Zone of skin (tissue), 1 donor: ENCODE results near the genes CBARP and REEP6.

DNA sequence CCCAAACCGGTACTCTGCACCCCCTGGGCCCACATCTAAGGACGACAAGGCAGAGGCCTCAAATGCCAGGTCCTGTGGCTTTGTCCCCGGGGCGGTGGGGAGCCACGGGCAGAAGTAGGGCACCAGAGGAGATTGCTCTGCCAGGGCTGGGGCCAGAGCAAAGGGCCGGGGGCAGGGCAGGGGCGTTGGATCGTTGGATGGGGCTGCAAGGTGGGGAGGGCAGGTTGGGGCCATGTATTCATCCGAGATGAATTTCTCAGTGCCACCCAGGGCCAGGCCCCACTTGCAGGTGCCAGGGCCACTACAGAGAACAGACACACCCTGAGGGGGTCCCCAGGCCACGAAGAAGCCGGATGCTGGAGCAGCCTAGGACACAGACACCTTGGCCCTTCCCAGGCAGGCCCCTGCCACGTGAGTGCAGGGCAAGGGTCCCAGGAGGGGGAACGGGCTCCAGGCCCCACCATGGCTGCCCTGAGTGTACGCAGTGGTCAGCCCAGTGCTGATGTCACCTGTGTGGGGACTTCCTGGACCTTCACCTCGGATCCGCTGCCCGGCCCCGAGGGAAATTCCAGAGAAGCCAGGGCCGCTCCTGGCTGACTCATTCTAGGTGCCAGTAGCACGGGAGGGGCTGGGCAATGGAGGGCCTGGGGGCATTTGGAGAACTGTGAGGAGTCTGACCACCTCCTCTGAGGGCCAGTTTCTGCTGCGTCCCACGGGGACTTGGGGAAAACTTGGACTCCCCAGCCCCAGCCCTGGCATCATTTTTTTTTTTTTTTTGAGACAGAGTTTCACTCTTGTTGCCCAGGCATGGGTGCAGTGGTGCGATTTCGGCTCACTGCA lies 9.6 kb upstream of the SBNO2 start:
- RRBS, result 44% methylated on average over 5 of the region's 24 CpGs

DNA sequence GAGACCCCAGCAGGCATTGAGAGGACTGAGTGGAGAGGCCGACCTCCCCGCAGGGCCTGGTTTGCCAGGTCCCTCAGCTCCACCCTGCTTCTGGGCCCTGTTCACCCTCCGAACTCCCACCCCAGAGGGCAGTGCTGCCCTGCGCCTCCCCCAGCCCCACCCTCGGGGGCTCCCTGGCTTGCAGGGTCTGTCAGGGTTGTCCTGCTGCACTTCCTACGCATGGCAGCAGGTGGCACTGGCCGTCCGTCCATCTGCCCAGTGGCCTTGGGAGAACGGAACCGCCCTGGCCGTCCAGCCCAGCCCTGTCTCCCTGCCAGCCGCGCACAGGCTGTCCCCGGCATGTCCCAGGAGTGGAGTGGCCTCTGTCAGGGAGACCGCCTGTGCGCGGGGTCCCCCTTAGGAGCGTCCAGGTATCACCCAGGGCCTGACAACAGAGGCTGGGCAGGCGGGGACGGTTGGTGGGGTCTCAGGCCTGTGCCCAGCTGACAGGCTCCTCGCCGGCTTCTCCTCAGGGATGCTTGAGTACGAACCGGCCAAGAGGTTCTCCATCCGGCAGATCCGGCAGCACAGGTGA lies 15.9 kb downstream of the STK11 start:
- RRBS, result no CpG with 5 or more reads among the region's 26 CpGs

- RRBS, result 31% methylated on average over 5 of the region's 28 CpGs
These were observed 14.2 kb downstream of the CBARP start for GRCh38 chr19:1223582-1224089.

GRCh38 chr19:1237688-1238503 lies at the start of gene CBARP:
Gene CBARP, minus strand, starts transcription at chr19:1238005.
- RRBS, result 2% methylated on average over 77 of the region's 103 CpGs

GRCh38 chr19:1265694-1266291 lies 3.3 kb upstream of the CIRBP start:
- RRBS, result 3% methylated on average over 18 of the region's 36 CpGs

DNA sequence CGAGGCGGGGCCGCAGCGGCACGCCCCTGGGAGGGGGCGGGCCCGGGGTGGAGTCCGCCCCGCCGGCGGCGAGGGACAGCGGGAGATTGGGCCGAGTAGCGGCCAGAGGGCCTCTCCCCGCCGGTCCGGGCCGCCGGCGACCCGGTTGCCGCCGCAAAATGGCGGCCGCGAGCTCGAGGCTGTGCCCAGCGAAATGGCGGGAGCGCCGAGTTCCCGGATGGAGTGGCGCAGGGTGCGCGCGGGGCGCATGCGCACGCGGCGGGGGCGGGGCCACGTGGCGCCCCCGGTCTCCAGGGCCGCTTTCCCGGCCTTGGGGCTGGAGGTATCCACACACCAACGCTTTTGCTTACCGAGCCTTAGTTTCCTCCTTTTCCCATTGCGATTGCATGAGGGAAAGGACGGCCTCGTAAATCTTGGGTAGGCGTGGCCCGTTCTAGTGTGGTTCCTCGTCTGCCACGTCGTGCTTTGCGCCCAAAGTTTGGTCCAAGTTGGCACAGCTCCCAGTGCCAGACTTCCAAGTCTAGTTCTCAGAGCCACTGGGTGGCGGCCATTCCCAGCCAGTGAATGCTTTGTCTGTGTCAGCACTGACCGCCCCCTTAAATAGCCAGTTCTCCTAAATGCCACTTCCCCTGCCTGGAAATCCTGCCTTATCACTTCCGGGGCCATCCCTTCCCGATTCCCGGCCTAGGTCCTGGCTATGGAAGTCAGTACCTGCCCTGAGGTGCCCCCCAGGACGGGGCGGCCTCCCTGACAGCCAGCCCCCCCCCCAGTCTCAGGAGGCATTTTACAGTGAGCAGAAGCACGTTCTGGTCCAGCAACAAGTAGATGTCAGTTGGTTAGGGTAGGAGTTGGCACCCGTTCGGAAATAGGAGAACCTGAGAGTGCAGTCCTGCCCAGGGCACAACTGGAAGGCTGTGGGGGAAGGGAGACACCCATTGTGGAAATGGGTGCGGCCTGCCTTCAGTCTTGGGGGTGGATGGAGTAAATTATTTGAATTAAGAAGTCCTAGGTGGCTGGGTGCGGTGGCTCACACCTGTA lies 662 bp downstream of the CIRBP start:
- RRBS, result under 1% methylated on average over 38 of the region's 71 CpGs

DNA sequence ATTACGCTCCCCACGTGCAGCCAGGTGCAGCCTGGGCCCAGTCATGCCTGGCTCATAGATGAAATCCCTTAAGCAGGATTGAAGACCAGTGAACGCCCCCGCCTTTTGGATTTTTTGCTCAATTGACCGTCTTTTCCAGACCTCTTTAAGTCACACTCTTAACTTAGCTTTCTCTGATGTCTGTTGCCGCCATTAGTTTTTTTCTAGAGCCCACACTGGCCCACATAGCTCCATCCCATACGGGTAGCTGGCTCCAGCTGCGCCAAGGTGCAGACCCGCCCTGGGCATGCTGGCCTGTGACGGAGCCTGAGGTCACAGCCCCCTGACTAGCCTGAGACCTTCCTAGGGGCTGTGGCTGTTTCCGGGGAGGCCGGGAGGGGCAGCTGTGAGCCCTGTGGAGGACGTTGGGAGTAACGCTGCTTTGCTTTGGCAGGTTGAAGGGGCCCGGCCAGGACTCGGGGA lies 1.4 kb upstream of the FAM174C start:
- RRBS, result 34% methylated on average over 4 of the region's 16 CpGs

DNA sequence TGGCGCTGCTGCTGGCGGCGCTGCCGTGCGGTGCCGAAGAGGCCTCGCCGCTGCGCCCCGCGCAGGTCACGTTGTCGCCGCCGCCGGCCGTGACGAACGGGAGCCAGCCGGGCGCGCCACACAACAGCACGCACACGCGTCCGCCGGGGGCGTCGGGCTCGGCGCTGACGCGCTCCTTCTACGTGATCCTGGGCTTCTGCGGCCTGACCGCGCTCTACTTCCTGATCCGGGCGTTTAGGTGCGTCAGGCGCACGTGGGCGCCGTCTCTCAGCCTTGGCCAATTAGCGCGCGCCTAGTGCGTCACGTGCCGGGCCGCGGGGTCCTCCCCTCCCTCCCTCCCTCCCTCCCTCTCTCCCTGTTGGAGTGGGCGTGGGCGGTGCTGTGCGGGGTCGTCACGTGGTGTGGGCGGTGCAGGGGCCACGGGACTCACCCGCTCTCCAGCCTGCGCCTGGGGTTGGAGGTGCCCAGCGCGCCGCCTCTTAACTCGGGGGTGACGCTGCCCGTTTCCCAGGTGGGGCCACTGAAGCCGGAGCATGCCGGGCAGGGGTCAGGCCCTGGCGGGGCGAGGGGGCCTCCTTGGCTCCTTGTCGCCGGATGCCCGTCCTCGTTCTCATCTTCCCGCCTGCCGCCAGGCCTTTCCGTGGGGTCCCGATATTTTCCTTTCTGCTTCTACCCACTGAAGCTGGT lies 406 bp downstream of the FAM174C start:
- RRBS, result 2% methylated on average over 46 of the region's 79 CpGs

GRCh38 chr19:1276280-1277093 lies 1.2 kb downstream of the FAM174C start:
- RRBS, result 2% methylated on average over 7 of the region's 30 CpGs

- RRBS, result no CpG with 5 or more reads among the region's 17 CpGs
These were observed 18.5 kb downstream of the EFNA2 start for GRCh38 chr19:1304144-1304682.

DNA sequence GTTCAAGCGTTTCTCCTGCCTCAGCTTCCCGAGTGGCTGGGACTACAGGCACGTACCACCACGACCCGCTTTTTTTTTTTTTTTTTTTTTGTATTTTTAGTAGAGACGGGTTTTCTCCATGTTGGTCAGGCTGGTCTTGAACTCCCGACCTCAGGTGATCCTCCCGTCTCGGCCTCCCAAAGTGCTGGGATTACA lies 21.4 kb downstream of the EFNA2 start:
- RRBS, result no CpG with 5 or more reads among the region's 9 CpGs

DNA sequence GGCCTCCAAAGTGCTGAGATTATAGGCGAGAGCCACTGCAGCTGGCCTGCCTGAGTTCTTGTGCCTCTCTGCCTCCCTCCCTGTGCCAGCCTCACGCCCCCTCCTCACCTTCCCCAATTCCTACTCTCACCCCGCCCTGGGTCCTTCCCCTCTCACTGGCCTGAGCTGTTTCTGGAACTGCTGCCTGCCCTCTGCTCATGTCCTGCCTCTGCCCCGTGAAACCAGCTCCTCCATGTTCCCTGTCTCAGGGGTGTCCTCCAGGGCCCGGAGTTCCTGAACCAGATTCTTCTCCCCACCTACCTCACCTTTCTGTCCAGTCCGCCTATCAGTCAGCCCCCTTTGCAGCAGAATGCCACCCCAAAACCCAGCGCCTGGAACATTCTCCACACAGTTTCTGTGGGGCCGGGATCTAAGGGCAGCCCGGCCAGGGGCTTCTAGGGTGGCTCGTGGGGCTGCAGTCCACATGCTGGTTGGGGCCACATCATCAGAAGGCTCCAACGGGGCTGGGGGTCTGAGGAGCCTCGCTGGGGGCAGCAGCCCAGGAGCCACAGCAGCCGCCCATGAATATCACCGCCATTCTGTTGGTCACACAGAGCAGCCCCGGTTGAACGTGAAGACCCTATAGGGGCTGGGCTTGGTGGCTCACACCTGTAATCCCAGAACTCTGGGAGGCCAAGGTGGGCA lies 3.1 kb upstream of the NDUFS7 start:
- RRBS, result no CpG with 5 or more reads among the region's 16 CpGs

- RRBS, result no CpG with 5 or more reads among the region's 19 CpGs
These were observed 1.4 kb upstream of the GAMT start for GRCh38 chr19:1402694-1403191.

DNA sequence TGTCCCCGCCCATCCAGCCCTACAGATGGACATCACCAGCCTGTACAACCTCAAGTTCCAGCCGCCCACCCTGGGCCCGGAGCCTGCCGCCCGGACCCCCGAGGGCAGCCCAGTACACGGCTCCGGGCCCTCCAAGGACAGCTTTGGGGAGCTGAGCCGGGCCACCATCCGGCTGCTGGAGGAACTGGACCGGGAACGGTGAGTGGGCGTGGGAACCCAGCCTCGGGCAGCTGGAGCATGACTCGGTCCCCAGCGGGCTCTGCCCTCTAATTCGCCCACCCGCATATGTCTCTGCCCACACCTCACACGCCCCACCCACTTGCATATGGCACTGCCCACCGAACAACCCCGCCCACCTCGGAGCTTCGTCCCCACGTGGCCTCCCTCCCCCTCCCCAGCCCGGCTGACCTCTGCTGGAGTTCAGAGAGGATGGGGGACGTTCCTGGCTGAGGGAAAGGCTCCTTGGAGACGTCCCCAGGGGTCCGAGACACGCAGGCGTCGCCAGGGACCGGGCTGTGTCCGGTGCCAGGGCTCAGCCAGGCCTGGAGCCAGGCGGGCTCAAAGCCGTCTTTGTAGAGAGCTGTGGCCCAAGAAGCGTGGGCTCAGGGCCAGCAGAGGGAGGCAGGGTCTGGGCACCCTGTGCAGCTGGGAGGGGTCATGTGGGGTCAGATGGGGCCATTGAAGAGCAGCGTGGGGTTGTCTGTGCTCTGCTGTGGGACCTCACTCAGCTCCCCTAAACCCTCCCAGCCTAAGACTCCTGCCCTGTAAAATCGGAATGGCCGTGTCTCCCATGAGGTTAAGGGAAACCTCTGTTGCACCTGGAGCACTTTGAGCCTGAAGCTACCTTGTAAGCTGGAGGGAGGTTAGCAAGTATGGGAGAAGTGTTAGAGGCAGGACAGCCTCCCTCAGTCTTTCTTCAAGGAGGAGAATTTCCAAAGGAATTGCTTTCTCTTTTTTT lies 3.8 kb downstream of the APC2 start:
- RRBS, result 6% methylated on average over 6 of the region's 39 CpGs

GRCh38 chr19:1490888-1492093 lies at the start of gene REEP6:
Gene REEP6, plus strand, starts transcription at chr19:1491181.
- RRBS, result 3% methylated on average over 65 of the region's 107 CpGs

DNA sequence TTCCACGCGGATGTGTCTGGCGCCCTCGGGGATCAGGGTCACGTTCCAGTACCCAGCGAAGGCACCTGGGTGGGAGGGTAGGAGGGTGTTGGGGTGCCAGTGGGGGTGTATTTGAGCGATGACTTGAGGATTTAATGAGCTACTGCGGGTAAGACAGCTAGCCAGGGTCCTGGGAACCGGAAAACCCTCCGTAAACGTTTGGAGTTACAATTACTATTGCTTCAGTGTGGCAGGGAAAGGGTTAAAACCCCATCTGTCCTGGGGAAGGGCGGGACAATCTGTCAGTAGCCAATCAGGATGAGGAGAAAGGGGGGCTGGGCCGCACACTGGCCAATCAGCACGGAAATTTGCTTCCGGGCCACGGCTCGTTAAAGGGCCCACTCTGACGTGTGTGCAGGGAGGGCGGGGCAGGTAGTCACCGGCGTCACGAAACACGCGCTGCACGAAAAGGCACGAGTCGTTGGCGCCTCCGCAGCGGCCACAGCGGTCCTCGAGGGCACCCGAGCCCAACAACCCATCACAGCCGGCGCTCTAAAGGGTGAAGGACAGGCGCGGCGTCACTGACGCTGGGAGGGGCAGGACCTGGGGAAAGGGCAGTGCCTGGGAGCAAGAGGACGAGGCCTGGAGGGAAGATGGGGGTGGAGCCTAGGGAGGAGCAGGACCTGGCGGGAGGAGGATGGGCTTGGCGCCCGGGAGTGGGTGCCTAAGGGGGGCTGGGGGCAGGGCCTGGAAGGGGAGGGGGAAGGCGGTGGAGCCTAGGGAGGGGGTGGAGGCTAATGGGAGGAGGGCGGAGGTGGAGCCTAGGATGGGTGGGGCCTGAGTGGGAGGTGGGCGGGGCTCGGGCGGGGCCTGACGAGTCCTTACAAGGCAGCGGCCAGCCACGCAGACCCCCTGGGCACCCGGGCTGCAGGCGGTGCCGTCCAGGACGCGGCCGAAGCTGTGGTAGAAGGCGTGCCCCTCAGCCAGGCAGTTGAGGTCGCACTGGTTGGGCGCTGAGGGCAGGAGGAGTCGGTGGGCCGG lies 4.9 kb downstream of the ADAMTSL5 start:
- RRBS, result 5% methylated on average over 24 of the region's 62 CpGs

DNA sequence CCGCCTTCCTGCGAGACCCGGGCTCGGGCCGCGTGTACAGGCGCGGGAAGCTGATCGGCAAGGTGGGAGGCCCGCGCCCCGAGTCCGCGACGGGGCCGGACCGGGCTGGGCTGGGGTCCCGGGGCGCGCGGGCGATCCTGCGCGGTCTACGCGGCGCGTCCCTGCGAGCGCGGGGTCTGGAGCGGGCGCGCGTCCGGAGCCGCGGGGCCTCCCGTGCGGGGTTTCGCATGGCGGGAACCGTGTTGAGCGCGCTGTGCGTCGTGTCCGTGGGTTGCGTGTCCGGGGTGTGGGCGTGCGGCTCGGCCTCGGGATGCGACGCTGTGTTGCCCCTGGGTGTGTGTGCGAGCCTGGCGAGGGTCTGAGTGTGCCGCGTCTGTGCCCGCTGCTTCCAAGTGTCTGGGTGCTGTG lies 312 bp downstream of the PLK5 start:
- RRBS, result 2% methylated on average over 44 of the region's 61 CpGs

GRCh38 chr19:1592092-1592585 lies 526 bp downstream of the MBD3 start:
- RRBS, result 1% methylated on average over 55 of the region's 61 CpGs

DNA sequence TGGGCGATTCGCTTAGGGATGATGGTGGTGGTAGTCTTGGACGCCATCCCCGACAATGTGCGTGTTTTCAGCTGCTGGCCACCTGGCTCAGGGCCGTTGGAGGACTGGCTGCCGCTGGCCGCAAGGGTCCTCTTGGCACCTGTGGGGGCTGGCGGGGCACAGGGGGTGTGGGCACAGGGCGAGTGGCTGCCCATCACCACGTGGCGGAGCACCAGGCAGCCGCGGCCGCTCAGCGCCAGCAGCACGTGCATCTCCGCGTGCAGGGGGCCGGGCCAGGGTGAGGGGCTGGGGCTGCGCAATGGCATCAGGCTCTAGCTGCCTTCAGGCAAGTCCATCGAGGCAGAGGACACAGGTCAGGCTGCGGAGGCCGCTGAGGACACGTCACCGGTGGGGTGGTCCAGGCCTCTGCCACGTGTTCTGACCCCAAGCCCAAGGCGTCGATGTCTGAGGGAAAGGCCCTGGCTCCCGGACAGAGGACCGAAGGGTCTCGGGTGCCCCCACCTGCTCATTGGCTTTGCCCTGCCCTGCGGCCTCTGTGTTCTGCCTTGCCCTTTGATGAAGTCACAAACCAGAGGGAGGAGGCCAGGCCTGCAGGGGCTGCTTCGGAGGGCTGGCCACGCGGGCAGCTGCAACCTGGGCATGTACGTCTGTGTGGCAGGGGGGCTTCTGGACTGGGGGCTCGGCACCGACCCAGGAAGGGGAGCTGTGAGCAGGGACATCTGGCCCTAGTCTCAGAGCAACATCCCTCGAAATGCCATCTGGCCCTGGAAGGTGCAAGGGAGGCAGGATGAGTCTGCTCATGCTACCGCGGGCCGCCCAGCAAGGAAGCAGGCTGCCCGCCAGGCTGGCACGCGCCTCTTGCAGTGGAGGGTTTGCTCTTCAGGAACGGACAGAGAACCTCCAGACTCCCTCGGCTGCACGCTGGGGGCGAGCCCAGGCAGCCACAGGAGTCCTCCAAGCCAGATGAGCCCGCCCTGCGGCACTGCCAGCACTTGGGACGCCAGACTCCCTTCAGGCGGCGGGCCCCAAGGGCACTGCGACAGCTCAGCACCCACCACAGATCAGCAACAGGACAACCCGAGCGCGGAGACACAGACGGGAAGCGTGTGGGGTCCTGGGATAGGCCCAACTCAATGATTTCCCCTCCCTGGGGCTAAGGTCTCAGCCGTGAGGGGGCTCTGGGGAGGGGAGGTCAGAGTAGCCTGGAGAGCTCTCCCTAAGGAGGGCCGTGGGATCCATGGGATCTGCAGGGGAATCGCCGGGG lies 9.9 kb upstream of the ATP8B3 start:
- RRBS, result 95% methylated on average over 5 of the region's 65 CpGs

GRCh38 chr19:1823613-1824626 lies 11.8 kb upstream of the ATP8B3 start:
- RRBS, result 94% methylated on average over 12 of the region's 47 CpGs